HT1080 (cell line): Measurements from ENCODE around the gene PHOSPHO1.

GRCh38 chr17:48991101-48991538, 6.1 kb upstream of the IGF2BP1 start:
RAMPAGE:
- cytosol, long total RNA, result no peak
- long total RNA, result no peak
- nucleus, long total RNA, result no peak

GRCh38 chr17:49013176-49013619, 16.0 kb downstream of the IGF2BP1 start:
RAMPAGE:
- cytosol, long total RNA, result no peak
- long total RNA, result no peak
- nucleus, long total RNA, result no peak

DNA sequence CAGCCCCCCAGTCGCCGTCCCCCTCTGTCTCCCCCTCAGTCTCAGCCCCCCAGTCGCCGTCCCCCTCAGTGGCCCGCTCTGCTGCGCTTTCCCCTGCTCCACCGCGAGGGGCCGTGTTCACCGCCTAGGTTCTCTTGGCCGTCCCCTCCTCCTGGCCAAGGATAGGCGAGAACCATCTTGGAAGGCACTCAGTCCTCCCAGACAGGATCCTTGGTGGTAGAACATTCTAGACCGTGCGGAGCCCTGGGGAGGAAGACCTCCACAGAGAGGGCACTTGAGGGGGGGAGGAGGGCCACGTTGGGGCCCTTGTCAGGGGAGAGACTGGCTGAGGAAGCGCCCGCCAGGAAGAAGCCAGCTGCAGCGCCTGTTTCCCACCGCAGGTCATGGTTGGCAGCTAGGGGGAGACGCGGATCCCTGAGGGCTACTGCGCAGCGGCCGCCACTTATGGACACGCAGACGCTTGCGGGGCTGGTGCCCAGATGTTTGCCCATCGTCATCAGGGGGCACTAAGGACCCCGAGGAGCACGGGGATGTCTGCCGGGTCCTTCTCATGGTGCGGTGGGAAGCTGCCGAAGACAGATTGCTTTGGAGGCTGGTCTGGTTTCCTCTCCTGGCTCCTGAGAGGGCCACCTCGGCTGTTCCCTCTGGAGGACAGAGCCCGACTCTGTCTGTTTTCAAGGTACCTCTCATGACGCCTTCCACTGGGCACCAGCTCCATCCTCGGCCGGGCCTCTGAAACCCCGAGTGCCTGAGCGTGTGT, 17.3 kb downstream of the IGF2BP1 start:
RAMPAGE:
- cytosol, long total RNA, result no peak
- long total RNA, result no peak
- nucleus, long total RNA, result no peak

RAMPAGE:
- cytosol, long total RNA, result no peak
- long total RNA, result no peak
- nucleus, long total RNA, result no peak
These were observed at the start of gene PHOSPHO1 for GRCh38 chr17:49230490-49231427. PHOSPHO1 (minus strand) TSS chr17:49230787.

RAMPAGE:
- cytosol, long total RNA, result no peak
- long total RNA, result no peak
- nucleus, long total RNA, result no peak
These were observed 17.5 kb upstream of the PHOSPHO1 start for GRCh38 chr17:49248062-49248503.

RAMPAGE:
- cytosol, long total RNA, result no peak
- long total RNA, result no peak
- nucleus, long total RNA, result no peak
These were observed 28.8 kb upstream of the PHOSPHO1 start for GRCh38 chr17:49259419-49259713.

RAMPAGE:
- cytosol, long total RNA, result no peak
- long total RNA, result no peak
- nucleus, long total RNA, result no peak
These were observed 63.6 kb downstream of the ZNF652 start for GRCh38 chr17:49298126-49299086.

DNA sequence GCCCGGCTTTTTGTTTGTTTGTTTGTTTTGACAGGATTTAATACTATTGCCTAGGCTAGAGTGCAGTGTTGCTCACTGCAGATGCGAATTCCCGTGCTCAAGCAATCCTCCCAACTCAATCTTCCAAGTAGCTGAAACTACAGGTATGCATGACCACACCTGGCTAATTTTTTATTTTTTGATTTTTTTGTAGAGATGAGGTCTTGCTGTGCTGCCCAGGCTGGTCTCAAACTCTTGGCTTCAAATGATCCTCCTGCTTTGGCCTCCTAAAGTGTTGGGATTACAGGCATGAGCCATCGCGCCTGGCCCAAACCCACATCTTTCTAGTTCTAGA, 18.4 kb downstream of the PHB1 start:
RAMPAGE:
- cytosol, long total RNA, result no peak
- long total RNA, result no peak
- nucleus, long total RNA, result no peak

DNA sequence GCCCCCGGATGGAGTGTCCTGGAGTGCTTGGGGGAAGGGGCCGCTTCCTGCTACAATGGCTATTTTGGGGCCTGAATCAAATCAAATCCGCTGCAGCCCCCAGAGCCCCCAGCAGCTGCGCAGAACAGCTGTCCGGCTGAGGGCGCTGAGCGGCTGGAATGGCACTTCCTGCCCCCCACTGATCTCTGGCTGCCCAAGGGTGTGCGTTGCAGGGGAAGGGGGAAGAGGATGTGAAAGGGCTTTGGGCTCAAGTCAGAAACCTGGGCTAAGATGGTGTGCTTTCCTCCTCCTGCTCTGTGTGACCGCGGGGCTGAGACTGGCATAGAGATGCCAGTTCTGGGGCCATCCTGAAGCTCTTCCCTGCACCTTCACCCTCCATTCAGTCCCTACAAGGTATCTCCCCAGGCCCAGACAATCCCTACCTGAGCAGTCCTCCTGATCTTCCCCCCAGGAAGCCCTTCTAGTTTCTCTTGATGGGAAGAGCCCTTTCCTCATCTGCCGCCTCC, 24.4 kb upstream of the PHB1 start:
RAMPAGE:
- cytosol, long total RNA, result no peak
- long total RNA, result no peak
- nucleus, long total RNA, result no peak

DNA sequence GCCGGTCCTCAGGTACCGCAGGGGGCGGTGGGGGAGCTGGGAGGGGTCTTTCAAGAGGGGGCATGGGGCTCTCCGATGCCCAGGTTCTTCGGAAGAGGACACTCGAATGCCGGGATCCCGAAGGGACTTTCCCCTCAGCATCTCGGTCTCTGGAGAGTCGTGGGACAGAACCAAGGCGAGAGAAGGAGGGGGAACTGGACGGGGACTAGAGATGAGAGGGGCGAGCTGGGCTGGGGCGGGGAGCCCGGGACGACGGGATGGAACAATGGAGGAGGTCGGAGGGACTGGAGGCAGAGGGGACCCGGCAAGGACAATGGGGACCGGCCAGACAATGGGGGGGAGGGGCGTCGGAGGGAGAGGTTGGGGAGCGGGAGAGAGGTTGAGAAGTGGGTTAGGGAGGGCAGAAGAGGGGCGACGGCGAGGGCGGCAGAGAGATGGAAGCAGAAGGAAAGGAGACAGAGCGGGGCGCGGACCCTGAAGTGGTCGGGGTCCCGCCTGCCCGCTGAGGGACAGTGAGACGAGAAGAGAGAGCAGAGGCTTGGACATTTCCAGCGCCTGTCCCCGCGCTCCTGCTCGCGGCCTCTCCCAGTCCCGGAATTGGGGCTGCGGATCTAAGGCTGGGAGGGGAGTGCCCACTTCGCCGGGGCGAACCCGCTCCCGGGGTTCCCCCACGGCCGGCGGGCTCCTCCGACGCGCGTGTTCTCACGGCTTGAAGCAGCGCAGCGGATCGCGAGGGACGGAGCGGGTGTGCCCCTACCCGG, 797 bp downstream of the NGFR start:
RAMPAGE:
- cytosol, long total RNA, result no peak
- long total RNA, result no peak
- nucleus, long total RNA, result no peak

GRCh38 chr17:49575301-49575602, 419 bp upstream of the NXPH3 start:
RAMPAGE:
- cytosol, long total RNA, result no peak
- long total RNA, result no peak
- nucleus, long total RNA, result no peak

DNA sequence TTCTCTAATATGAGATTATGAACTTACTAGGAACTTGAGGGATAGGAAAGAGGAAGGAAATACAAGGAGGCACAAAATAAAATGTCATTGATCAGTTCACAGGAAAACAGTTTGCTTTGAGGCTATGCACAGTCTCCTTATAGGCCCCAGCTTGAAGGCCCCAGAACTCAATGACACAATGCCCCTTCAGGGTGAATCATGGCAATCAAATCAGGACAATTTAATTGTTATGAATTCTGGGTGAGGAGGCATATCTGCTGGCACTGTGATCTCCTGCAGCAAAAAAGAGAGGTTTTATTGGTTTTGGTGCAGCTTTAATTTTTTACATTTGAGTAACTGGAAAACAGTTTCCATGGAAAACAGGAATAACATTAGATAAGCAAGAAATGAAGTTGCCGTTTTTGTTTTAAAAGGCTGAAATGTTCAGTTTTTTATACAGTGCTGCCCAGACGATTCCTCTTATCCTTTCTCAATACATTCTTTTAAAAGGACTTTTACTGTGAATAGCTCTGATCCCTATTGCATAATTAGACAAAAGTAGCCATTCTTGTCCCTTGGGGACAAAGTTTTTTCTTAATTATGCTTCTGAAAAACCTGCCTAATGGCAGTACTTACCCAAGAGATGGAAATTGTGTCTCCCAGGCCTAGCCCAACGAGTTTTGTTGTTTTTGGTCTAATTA, 27.4 kb downstream of the NXPH3 start:
RAMPAGE:
- cytosol, long total RNA, result no peak
- long total RNA, result no peak
- nucleus, long total RNA, result no peak

RAMPAGE:
- cytosol, long total RNA, result no peak
- long total RNA, result no peak
- nucleus, long total RNA, result no peak
These were observed 1.7 kb downstream of the SPOP start for GRCh38 chr17:49676091-49676752.

GRCh38 chr17:49805216-49805771, 16.8 kb downstream of the KAT7 start:
RAMPAGE:
- cytosol, long total RNA, result no peak
- long total RNA, result no peak
- nucleus, long total RNA, result no peak

DNA sequence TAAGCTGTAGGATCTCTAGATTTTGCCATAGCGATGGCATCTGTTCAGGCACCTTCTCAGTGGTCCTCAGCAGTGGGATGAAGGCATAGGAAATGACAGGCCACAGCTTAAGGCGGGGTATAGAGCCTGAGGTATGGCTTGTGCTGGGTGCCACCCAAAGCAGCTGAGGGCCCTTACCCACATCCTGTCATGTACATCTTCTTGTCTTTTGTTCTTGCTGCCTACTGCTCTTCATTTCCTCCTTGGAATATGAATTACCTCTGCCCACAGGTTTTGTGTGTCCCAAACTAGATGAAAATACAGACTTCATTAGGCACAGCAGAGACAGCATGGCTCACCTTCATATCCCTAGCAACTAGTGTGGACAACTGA, 29.6 kb downstream of the KAT7 start:
RAMPAGE:
- cytosol, long total RNA, result no peak
- long total RNA, result no peak
- nucleus, long total RNA, result no peak

RAMPAGE:
- cytosol, long total RNA, result no peak
- long total RNA, result no peak
- nucleus, long total RNA, result no peak
These were observed 3.5 kb upstream of the TAC4 start for GRCh38 chr17:49851317-49851824.

GRCh38 chr17:49894700-49895537, 47.0 kb upstream of the TAC4 start:
RAMPAGE:
- cytosol, long total RNA, result no peak
- long total RNA, result no peak
- nucleus, long total RNA, result no peak

DNA sequence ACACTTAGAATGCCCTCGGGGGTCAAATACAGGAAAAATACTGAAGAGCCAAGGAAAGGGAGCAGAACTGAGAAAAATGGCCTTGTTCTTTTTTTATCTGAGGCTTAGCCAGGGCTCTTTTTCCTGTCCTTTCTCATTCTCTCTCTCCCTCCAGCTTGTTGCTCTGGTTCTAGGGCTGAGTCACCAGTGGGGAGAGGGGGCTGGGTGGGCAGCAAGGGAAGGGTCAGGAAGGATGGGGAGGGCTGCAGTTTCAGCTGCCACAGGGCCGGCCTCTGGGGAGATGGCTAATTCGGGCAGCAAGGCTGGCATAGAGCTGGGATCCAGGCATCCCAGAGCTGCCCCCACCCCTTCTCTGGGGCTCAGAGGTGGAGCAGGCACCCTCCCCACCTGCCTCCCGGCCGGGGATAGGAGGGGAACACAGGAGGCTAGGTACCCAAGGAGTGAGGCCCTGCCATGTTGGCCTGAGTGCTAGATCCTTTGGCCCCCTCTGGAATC, 3.9 kb downstream of the ITGA3 start:
RAMPAGE:
- cytosol, long total RNA, result no peak
- long total RNA, result no peak
- nucleus, long total RNA, result no peak

GRCh38 chr17:50123380-50124276, 6.3 kb downstream of the SAMD14 start:
RAMPAGE:
- cytosol, long total RNA, result no peak
- long total RNA, result no peak
- nucleus, long total RNA, result no peak

DNA sequence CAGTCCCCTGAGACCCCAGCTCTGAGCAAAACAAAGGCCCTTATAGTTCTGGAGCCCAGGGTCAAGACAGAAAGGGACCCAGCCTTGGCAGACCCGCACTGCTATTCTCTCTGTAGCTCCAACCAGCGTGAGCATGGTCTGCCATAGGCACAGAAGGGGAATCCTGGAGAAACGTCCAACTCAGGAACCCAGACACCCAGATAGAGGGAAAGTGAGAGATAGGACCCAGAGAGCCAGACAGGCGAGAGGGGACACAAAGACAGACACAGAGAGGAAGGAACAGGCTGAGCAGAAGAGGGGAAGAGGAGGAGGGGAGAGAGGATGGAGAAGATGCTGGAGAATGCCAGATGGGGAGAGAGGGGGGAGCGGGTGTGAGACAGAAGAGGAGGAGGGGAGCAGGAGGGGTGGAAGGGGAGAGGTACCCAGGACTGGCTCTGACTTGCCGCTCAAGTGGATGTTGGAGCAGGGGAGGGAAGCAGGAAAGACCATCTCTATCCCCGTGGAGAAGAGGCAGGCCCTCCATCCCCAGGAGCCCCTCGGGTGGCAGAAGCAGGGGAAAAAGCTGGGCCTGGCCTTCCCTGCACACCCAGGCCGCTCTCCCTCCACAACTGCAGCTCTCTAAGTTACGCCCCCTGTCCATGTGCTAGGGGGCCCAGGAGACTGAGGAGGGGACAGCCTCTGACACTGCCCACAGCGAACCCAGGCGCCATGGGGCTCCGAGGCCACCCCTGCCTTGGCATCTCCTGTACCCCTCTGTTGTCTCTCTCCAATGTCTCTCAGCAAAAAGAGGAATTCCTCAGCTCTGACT, 4.9 kb downstream of the PPP1R9B start:
RAMPAGE:
- cytosol, long total RNA, result no peak
- long total RNA, result no peak
- nucleus, long total RNA, result no peak